Pericardium fibroblast (primary cell): ENCODE measurements around a stretch of chr4.

- RAMPAGE, long total RNA = no peak
Observed at GRCh38 chr4:143363090-143363405, 26.4 kb downstream of the GAB1 start.

DNA sequence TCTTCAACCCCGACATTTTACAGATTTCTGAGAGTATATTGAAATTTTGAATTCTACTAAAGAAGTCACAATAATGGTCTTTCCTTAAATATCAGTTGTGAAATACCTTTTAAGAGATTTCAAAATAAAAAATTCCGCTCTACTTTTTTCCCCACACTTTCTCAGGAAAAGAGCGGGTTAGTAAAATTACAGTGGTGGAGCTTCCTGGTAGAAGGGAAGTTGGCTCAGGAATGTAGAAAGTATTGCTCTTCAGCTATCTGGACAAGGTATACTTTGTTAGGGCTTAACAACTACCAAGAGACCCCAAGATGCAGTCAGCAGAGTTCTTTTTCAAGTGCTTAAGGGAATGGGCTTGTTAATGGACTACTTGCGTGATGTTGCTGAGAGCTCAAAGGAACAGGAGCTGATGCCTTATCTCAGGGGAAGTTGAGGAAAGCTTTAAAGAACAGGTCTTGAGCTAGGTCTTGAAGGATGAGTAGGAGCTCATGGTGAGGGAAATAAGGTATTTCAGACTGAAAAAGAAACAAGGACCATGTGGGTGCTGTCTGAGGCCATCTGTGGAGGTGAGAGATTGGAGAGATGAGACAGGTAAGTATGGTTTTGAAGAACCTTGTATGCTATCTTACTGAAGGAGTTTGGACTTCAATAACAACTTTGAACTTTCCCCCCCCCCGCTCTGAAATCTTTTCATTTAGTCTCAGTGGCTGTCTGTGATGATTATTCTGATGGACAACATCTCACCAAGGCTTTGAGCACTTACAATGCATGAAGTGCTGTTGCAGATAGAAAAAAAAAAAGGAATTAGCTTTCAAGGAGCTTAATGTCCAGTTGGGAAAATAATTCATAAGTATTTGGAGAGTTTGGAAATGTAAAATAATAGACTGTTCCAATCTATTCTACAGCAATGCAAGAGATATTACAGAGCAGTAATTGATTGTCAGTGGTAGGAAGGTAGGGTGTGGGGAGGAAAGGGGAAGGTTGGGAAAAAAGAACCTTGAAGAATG is 72.3 kb downstream of the GAB1 start:
- RAMPAGE, long total RNA = no peak

- RAMPAGE, long total RNA = no peak
Observed at GRCh38 chr4:143828936-143829554, 76.3 kb downstream of the GYPE start.

DNA sequence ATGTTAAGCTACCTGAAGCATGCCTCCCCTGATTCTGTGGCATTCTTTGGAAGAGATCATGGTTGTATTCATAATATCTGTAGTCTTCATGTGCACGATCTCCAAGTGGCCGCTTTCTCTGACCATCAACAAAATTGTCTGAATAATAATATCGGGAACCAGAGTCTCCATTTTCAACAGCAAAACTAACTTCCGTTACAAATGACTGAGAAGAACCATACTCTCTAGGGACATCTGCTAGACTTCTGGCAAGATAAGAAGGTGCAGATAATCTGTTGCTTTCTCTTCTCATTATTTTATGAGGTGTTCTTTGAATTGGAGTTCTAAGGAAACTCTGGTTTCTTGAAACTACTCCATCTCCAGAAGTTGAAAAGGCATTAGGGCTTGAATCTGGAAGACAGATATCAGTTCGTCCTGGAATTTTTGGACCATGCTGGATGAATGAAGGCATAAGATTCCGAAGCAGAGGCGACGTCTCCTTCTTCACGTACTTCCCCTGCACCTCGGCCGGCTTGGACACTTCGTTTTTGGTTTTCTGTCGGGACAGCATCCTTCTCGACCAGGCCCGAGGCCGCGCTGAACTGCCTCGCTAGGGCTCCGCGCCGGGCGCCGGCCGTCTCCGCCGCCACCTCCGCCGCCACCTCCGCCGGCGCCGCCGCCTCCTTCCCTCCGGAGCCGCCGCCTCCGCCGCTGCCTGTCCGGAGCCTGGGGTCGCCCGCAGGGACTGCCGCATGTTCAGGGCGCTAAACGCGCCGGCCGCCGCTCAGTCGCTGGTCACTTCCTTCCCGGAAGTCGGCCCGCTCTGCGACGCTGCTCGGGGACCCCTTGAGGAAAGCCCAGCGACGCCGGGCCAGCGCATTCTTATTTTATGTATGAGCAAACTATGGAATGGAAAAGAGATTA is 6.4 kb upstream of the GYPE start:
- RAMPAGE, long total RNA = no peak

DNA sequence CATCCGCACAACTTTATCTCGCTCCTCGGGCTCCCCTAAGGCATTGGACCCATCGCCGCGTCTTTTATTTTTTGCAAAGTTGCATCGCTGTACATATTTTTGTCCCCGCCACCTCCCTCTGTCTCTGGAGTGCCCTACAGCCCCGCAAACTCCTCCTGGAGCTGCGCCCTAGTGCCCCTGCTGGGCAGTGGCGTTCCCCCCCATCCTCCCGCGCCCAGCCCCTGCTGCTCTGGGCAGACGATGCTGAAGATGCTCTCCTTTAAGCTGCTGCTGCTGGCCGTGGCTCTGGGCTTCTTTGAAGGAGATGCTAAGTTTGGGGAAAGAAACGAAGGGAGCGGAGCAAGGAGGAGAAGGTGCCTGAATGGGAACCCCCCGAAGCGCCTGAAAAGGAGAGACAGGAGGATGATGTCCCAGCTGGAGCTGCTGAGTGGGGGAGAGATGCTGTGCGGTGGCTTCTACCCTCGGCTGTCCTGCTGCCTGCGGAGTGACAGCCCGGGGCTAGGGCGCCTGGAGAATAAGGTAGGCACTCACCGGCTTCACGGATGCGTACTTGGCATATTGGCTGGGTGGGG is 566 bp downstream of the HHIP start:
- RAMPAGE, long total RNA = start-site peak on the plus strand centred at position 218 of the sequence, 31 bp wide, 54 and 106 reads in 2 replicates

- RAMPAGE, long total RNA = no peak
Observed at GRCh38 chr4:144782914-144783236, 136.9 kb downstream of the HHIP start.

DNA sequence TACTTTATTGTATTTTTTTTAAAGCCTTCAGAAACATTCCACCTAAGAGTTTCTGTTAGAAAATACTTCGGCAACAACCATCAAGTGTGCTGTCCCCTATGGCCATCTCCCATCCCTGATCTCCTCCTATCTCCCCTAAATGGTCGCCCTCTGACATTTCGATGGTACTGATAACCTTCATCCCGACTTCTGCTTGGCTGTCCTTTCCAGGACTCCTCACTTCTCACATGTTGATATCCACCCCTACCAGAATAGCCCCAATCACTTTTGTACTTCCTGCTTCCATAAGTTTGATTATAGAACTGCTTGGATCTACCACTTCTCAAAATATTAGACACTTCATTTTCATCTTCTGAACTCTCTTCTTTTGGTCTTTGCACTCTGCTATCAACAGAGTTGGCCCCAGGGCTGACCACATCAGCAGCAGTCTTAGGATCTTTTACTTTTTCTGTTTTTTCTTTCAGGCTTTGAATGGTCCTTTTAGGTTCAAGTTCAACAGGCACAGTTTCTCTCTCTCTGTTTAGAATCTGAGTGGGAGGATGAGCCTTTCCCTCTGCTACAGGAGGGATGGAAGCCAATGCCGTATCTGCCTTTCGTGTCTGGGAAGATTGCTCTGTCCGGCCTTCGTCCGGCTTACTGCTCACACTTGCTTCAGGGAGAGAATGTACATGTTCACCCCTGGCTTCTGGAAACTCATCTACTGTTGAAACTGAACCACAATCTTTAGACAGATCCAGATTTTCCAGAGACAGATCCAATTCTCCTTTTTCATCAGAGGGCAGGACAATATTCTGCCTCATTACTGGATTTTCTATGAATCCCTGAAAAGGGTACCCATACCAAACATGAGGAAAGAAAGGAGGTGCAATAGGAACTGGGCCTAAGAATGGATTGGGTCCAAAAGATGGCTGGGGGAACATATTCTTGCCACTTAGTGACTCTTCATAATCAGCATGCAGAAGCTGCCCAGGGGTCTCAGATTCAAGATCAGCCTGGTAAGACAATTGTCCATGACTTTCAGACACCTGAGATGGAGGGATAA is 39.6 kb downstream of the ABCE1 start:
- RAMPAGE, long total RNA = no peak

GRCh38 chr4:145279070-145279528 is 98.7 kb upstream of the OTUD4 start:
- RAMPAGE, long total RNA = no peak

DNA sequence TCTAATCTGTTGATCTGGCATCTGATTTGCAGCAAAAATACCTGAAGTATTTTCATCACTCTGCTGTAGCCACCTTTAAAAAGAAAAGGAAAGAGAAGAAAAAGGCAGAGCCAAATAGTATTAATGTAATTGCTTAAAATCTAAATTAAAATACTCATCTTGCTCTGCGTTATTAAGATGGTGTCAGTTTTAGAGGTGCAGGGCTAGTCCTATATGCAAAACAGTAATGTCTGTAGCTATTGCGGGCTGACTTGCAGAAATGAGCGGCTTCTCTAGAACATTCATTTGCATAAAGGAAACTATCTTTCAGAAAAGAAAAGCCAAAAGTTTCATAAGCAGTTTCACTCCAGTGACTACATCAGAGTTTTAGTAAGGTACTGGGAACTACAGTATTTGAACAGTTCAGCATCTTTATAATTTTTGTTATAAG is 5.9 kb downstream of the SMAD1 start:
- RAMPAGE, long total RNA = no peak

GRCh38 chr4:145488925-145490214 is 7.7 kb downstream of the SMAD1 start:
- RAMPAGE, long total RNA = no peak

DNA sequence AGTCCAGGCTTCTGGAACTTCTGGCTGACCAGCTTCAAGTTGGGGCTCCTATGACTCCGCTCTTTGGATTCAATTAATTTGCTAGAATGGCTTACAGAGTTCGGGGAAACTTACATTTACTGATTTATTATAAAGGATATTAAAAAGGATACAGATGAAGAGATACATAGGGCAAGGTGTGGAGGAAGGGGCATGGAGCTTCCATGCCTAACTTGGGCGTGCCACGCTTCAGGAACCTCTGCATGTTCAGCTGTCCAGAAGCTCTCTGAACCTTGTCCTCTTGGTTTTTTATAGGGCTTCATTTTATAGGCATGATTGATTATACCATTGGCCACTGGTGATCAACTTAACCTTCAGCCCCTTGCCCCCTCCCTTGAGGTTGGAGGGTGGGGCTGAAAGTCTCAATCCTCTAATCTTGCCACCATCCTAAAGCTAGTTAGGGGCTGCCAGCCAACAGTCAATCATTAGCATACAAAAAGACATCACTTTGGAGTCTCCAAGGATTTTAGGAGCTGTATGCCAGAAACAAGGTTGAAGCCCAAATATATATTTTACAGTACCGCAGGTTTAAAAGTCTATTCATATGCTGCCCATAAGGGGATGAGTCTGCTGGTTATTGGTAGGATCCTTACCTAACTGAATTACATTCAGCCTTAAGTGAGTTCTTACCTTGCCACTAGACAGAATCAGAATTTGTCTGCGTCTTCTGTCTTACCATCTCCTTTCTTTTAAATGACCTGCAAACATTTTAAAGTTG is 10.8 kb downstream of the SMAD1 start:
- RAMPAGE, long total RNA = no peak

GRCh38 chr4:145936444-145937099 is 2.1 kb downstream of the ZNF827 start:
- RAMPAGE, long total RNA = no peak

DNA sequence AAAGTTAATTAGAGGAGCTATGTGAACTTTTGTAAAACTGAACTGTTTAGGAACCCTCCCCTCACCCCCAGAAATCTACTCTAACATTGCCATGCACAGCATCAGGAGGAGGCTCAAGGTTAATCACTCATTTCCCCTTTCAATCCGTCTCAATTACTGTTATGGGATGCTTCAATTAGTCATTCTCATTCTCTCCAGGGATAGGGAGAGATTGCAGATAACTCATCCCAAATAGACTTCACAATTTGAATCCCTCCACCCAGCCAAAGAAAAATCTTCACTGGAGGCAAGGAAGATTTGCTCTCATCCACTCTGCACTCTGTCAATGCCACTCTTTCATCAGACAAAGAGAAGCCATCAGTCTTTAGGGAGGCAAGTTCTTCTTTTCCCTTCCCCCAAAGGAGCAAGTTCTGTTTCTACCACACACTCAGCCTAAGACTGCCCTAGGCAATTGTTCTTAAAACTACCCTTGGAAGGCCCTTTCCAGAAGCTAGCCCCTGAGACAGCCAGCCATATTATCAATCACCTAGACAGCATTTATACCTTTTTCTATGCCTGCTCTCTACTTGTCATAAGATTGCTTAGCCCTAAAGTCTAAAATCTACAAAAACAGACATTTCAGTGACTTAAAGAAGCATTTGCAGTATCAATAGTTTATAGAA is 140.3 kb downstream of the SLC10A7 start:
- RAMPAGE, long total RNA = no peak

- RAMPAGE, long total RNA = no peak
Observed at GRCh38 chr4:146408988-146409498, 112.7 kb downstream of the SLC10A7 start.

- RAMPAGE, long total RNA = no peak
Observed at GRCh38 chr4:146522781-146523153, 1.0 kb upstream of the SLC10A7 start.

DNA sequence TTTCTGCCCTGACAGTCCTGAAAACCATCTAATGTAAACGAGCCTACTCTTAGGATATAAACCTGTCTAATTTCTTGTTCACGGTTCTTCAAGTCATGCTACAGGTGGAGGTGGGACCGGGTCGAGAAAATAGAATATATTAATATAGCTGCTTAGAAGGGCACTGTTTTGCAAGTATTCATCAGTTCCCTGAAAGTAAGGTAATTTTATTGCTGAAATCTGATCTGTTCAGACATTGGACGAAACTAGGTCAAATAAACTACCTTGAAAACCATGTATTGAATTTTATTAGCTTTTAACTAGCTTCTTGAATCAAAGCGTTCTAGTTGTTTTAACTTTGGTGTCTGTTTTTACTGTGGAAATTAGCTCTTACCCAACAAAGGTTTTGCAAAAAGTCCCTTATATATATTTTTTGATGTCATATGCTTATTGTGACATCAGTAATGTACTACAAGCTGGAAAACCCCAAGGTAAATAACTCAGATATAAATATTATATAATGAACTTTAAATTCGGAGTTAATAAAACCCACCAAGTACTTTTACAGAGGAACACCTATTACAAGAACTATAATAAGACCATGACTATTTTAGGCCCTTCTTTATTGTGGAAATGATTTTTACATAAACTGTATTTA is 1.1 kb downstream of the TMEM184C start:
- RAMPAGE, long total RNA = no peak

DNA sequence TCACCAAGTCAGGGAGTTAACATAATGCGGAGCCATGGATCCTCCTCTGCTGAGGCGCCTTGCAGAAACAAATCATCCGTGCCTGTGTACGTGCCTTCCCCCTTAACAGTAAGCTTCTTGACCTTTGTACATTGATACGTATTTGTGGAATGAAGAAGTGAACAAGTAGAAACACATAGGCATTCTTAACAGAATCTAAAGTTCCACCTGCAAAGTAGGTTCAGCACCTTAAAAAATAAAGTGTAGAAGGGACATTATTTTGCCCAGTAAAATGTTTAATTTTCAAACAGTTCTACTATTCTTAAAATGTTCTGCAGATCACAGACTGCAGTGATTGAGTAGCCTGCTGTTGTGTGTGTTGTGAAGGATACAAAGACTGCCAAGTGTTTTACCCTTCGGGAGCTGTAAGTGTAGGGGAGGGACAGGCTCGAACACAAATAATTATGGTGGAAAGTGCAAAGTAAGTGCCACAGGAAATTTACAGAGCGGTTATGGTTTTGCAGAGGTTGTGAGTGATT is 61.9 kb downstream of the ARHGAP10 start:
- RAMPAGE, long total RNA = no peak

DNA sequence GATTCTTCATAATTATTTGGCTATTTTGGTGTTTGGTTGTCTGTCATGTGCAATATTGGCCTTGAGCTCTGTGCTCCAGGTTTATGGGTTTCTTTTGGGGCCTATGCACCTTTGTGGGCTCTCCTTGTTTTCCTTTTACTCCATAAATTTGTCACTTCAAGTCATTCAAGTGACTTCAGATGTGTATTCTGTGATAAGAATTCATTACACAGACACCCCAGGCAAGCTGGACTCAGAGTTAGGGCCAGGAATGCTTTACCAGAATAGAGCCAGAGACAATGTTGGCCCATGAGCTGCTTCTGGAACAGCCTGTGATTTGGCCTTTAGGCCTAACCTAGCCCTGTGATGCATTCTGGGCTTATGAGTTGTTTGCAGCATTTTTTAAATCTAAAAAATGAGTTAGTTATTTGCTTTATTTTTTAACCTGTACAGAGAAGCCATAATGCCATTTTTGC is 84.4 kb downstream of the ARHGAP10 start:
- RAMPAGE, long total RNA = no peak

DNA sequence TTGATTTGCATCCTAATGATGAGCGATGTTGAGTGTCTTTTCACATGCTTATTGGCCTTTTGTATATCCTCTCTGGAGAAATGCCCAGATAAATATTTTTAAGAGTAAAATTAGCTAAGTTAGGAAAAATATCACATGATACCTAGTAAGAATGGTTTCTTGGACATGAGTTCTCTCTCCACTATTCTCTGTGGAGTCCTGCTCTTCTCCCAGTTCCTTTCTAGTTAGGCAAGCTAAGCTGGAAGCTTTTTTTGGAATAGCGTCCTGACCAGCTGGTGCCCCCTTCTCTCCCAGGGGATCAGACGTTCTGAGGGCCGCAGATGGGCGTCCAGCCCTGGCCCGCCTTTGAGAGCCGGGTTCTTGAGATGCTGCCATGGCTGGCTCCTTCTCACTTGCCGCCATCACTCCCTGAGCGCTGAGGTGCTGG is 132.1 kb downstream of the ARHGAP10 start:
- RAMPAGE, long total RNA = no peak

DNA sequence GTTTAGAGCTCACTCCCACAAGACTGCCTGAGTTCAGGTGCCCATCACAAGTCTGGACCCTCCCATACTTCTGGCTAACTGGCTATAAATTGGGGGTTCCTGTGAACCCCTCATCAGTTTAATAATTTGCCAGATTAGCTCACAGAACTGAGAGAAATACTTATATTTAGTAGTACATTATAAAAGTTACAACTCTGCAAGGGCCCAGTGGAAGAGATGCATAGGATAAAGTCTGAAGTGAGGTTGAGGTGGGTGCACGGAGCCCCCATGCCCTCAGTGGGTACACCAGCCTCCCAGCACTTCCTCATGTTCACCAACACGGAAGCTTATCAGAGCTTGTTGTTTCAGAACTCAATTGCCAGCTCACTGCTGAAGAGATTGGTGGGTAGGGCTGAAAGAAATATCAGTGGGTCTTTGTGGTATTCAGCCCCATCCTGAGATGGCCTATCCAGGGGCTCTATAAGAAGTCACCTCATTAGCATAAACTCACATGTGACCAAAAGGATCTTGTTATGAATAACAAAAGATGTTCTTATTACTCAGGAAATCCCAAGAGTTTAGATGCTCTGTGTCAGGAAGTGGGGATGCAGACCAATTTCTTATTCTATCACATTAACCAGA is 177.2 kb downstream of the ARHGAP10 start:
- RAMPAGE, long total RNA = no peak